Neural progenitor cell (in vitro differentiated cells): ENCODE data around the genes FAM83F and MCHR1.

DNA sequence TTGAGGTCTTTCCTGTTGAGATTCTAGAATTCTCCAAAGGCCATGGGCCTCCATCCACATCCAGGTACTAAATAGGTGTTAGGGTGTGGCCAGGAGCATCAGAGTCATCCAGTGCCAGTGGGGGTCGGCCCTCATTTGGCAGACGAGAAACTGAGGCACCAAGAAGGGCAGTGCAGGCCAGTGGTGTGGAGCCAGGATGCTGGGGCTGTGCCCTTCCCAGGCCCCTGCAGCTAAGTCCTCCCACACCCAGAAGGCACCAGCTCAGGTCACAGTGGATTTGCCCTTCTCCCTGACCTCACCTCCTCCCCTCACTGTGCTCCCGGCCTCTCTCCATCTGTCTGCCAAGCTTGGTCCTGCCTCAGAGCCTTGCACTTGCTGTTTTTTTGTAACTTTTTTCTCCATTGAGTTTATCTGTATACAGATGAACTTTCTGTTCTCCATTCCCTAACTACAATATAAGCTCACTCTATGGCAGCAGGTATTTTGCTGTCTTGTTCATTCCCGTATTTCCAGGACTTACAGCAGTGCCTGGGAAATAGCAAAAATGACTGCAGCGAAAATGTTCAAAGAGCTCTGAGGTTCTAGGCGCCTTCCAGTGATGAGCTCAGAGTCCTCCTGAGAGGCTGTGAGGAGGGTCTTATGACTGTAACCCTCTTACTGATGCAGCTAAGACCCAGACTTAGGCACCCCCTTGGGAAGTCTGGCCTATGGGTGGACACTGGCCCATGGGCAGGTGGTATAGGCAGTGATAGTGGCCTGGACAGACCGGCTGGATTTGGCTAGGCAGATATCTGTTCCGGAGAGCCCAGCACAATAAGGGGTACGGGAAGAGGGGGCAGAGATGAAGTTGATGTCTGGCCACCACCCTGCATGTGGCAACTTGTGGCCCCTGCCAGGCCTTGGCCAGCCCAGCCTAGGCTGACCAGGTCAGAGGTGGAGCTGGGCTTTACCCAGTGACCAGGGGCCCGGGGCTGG lies 4.4 kb downstream of the ATF4 start:
- RAMPAGE, long total RNA, result no peak

GRCh38 chr22:39634335-39635135 lies 64.0 kb downstream of the CACNA1I start:
- RAMPAGE, long total RNA, result no peak

GRCh38 chr22:39911222-39911595 lies 10.3 kb downstream of the GRAP2 start:
- RAMPAGE, long total RNA, result no peak

DNA sequence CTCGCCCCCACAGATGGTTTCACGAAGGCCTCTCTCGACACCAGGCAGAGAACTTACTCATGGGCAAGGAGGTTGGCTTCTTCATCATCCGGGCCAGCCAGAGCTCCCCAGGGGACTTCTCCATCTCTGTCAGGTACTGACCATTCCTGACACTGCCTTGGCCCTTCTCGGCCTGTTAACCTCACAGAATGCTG lies 258 bp upstream of the TMA7B start:
- RAMPAGE, long total RNA, result no peak

DNA sequence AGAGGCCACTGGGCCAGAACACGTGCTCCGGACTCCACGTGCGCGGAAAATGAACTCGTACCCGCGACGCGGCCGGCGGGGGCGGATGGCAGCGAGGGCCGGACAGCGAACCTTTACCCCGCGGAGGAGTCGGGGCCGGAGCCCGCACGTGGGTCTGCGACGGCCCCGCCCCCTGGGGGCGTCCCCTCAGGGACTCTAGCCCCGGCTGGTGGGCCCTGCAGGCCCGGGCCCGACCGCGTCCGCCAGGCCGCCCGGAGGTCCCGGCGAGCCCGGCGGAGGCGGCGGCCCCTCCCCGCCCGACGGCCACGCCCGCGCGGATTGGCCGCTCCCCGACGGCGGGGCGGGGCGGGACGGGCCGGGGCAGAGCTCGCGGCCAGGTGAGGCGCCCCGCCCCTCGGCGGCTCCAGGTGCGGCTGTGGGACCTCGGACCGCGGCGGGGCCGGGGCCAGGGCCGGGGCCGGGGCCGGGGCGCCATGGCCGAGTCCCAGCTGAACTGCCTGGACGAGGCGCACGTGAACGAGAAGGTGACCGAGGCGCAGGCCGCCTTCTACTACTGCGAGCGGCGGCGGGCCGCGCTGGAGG lies at the start of gene FAM83F:
Gene FAM83F, plus strand, starts transcription at position 385 of the 582 bp plus-strand sequence.
- RAMPAGE, long total RNA, result no peak

- RAMPAGE, long total RNA, result no peak
Observed at GRCh38 chr22:39995152-39995836, 540 bp downstream of the FAM83F start.

DNA sequence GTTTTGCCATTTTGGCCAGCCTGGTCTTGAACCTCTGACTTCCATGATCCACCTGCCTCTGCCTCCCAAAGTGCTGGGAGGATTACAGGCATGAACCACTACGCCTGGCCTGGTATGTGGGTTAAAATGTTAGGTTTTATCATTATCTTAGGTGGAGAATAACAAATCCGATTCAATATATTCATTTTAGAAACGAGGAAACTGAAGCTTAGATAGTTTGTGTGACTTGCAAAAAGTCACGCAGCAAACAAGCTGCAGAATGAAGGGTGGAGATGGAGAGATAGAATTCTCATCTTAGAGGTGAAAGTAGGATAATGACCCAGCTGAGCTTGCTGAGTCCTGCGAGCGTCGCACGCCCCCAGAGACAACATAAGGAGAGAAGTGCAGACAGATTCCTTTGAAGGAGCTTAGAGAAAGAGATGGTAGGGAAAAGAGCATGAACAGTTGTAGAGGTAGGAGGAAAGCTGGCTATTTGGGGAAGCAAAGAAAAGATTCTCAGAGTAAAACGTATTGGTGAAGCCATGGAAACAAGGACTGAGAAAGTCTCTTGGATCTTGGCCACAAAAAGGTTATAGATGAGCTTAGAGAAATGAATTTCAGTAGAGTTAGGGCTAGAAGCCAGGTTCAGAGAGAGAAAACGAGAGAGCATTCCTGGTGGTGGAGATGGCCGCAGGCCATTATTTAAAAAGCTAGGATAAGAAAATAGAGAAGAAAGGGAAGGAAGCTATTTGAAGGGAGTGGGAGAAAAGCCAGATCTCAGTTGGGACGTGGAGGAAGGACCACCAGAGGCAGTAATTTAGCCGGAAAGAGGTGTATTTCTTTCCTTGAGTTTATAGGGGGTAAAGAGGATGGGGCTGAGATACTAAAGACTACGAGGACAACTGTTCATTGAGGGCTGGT lies 44.8 kb downstream of the FAM83F start:
- RAMPAGE, long total RNA, result no peak

GRCh38 chr22:40046019-40046511 lies 51.3 kb downstream of the FAM83F start:
- RAMPAGE, long total RNA, result no peak

DNA sequence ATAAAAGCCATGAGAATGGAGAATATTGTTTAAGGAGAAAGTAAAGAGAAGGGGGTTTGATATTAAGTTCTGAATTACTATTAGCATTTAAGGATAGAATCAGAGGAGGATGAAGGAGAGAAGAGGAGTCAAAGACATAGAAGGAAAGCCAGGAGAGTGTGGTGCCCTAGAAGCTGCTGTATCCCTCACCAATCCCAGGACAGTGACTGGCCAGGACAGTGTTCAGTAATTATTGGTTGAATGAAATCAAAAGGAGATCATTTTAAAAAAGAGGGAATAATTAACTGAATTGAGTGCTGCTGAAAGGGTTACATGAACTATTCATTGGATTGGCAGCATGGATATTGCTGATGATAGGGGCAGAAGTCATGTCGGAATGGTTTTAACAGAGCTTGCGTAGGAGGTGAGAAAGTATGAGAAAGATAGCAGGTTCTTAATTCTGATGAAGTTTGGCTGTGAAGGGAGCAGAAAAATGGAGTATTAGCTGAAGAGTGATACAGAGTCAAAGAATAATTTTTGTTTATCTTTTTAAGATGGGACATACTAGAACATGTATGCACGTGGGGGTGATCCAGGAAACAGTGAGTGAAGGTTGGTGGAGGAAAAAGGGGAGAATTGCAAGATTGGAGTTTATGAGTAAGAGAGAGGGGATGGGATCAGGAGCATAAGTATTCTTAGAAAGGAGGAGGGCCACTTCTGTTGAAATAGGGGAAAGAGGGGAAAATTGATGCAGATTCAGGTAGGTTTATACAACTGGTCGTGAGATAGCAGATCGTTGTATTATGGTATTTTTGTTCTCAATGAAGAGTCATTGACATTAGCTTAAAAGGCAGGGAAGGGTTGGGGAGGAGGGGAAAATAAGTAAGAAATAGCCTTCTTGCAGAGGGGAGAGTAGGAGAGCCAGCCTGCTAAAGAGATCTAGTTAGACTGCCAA lies 88.6 kb downstream of the FAM83F start:
- RAMPAGE, long total RNA, result no peak

GRCh38 chr22:40332368-40333150 lies 13.7 kb upstream of the ADSL start:
- RAMPAGE, long total RNA, result no peak

GRCh38 chr22:40426600-40427095 lies 56.3 kb downstream of the SGSM3 start:
- RAMPAGE, long total RNA, result no peak

DNA sequence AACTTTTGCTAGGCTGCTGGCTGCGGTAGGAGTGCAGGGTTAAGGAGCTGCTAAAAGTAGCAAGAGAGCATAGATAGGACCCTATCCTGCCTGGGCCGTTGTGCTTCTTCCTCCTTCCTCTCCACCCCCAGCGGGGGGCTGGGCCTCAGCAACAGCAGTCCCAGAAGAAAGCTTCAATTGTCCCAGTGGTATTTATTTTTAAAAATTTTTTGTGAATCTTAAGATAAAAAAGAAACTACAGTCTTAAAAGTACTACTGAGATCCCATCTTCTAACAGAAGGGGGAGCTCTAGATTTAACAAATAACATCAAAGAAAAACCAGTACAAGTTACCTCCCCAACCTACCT lies 66.4 kb downstream of the SGSM3 start:
- RAMPAGE, long total RNA, result no peak

- RAMPAGE, long total RNA, result no peak
Observed at GRCh38 chr22:40668519-40669416, 10.5 kb upstream of the MCHR1 start.

DNA sequence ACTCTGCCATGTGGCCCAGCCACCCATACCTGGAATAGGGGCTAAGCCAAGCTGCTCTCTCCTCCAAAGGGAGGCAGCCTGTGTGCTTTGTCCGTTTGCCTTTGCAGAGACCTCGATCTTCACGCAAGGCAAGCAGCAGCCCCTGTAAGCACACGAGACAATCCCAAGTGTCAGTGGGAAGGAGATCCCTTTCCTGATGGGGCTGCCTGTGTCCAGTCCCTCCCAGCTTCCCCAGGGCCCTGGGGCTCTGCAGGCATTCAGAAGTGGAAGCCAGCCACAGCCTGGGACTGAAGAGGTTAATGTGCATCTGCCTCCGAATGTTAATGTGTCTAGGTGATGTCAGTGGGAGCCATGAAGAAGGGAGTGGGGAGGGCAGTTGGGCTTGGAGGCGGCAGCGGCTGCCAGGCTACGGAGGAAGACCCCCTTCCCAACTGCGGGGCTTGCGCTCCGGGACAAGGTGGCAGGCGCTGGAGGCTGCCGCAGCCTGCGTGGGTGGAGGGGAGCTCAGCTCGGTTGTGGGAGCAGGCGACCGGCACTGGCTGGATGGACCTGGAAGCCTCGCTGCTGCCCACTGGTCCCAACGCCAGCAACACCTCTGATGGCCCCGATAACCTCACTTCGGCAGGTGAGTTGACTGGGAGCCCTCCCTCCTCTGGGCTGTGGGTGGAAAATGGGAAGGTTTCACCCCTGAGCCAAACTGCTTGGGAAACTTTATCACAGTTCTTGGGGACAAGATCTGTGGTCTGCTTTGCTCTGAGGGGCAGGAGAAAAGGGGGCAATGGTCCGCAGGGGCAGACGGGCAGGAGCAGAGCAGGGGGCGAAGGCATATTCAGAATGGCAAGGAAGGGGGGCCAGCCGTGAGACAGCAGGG lies at the start of gene MCHR1:
Gene MCHR1, plus strand, starts transcription at position 375 of the 871 bp plus-strand sequence.
- RAMPAGE, long total RNA, result no peak

GRCh38 chr22:40816971-40818164 lies 1.8 kb downstream of the SLC25A17 start:
- RAMPAGE, long total RNA, result no peak

DNA sequence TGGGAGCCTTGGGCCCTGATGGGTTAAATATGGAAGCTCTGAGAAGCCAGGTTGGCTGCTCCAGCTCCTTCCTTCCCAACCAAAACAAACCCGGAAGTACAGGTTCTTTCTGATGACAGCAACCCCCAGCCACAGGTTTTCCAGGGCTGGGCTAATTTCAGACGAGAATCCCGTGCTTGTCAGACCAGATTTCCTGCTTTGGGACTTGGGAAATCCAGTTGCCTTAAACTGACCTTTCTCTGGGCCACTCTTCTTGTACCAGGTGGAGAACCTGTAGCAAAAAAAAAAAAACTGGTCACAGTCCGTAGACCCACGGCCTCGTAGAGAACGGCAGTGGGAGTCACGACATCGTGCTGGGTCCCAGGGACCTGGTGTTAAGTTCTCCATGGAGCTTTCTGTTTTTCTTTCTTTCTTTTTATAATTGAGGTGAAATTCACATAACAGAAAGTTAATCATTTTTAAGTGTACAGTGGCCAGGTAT lies 52.0 kb downstream of the RBX1 start:
- RAMPAGE, long total RNA, result no peak

DNA sequence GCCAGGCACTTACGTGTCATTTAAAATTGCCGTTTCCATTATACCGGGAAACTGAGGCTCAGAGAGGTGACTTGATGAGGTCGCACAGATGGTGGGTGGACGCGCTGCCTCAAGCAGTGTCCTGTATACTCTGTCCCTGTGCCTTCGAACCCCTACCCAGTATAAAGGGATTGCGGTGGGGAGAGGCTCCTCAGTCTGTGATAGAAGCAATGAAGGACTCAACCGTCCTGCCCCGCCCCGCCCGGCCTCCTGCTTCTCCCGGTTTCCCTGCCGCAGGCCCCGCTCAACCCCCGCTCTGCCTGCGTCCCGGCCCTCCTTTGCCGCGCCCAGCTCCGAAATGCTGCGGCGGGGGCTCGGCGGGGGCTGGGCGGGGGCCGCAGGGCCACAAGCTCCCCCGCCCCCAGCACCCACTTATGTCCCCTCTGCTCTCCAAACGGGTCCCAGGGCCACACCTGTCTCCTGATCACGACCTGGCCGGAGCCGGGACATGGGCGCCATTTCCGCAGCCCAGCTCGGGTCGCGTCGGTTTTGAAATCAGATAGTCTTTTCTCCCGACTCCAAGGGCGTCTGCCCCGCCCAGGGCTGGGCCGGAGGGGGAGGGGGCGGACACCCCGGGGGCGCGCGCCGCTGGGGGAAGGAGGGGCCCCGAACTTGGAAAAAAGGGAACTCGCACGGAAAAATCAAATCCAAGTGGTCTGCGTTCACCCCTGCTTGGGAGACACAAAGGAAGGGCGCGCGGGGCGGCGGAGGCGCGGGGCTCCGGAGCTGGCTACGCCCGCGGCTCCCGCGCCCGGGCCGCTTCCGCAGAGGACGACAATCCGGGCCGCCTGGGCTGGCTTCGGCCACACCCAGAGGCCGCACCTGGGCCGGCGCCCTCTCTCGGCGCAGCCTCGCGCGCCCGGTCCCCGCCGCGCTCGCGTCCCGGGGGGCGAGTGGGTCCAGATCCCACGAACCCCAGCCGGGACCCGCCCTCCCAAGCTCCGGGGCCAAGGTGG lies 70.6 kb downstream of the RBX1 start:
- RAMPAGE, long total RNA, result no peak

GRCh38 chr22:41168228-41168936 lies 36.7 kb upstream of the L3MBTL2 start:
- RAMPAGE, long total RNA, result no peak

GRCh38 chr22:41178548-41178979 lies 26.5 kb upstream of the L3MBTL2 start:
- RAMPAGE, long total RNA, result no peak

- RAMPAGE, long total RNA, result no peak
Observed at GRCh38 chr22:41180563-41181372, 24.3 kb upstream of the L3MBTL2 start.